Gastrocnemius medialis (tissue), 3 donors: ENCODE data around the genes ZNF93 and ZNF486.

DNA sequence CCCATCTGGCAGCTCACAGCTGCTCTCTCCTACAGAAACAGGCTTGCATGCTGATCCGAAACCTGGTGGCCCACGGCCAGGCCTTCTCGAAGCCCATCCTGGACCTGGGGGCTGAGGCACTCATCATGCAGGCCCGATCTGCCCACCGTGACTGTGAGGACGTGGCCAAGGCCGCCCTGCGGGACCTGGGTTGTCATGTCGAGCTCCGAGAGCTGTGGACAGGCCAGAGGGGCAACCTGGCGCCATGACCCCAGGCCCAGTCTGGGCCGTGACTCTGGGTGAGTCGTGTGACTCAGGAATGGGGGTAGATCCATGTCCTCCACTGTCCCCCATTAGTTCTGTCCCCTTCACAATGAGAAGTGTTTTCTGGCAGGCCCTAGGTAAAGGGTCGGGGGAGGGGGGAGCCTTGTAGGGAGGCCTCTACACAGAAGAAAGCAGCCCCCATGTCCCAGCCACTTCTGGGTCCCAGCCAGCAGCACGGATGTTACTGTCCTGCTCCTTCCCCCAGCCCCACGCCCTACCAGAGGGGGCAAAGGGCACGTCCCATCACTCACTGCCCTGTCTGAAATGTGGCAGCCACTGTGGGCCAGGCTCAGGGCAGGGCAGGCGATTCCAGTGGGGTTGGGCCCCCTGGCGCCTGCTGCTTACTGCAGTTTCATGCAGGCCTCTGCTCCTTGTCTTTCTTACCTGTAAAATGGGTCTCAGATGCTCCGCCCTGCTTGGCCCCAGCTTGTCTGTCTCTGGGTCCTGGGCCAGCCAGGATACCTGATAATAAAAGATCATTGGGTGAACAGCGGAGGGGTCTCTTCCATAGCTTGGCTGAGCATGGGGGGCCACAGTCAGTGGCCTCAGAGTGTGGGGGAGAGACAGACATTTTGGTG, 6.2 kb upstream of the SLC25A42 start:
- PRO-cap = no peak
- RAMPAGE, long total RNA, 3 experiments = no peak in any of the 3 experiments

DNA sequence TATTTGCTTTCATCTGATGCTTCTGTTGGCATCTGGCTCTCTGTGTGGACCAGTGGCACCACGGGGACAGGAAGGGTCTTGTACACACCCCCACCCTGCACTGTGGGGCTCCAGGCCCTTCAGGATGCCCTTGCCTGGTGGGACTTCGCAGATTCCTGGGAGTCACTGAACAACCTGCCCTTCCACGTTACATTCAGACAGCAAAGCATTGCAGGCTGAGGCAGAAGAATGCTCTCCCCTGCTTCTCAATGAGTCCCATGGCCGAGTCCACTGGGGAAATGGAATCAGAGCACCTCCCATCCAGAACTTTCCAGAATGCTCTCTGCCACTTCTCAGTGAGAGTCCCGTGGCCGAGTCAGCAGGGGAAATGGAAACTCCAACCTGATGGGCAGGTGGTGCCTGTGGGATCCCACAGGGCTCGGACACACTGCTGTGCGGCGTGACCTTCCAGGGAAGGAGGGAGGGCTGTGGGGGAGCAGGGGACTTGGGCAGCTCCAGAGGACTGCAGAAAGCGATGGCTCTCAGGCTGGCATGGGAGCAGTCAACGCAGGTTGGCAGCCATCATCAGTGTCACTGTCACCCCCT, 37.0 kb downstream of the SLC25A42 start:
- PRO-cap = no peak
- RAMPAGE, long total RNA, 3 experiments = no peak in any of the 3 experiments

- PRO-cap = no peak
- RAMPAGE, long total RNA, 3 experiments = no peak in any of the 3 experiments
These were observed 1.8 kb downstream of the RFXANK start for GRCh38 chr19:19193781-19194259.

GRCh38 chr19:19202393-19202795, 820 bp downstream of the NR2C2AP start:
- PRO-cap = no peak
- RAMPAGE, long total RNA, 3 experiments = no peak in any of the 3 experiments

GRCh38 chr19:19371102-19371603, 34.3 kb upstream of the GATAD2A start:
- PRO-cap = no peak
- RAMPAGE, long total RNA, 3 experiments = no peak in any of the 3 experiments

GRCh38 chr19:19390107-19390761, 15.2 kb upstream of the GATAD2A start:
- PRO-cap = no peak
- RAMPAGE, long total RNA, 3 experiments = no peak in any of the 3 experiments

DNA sequence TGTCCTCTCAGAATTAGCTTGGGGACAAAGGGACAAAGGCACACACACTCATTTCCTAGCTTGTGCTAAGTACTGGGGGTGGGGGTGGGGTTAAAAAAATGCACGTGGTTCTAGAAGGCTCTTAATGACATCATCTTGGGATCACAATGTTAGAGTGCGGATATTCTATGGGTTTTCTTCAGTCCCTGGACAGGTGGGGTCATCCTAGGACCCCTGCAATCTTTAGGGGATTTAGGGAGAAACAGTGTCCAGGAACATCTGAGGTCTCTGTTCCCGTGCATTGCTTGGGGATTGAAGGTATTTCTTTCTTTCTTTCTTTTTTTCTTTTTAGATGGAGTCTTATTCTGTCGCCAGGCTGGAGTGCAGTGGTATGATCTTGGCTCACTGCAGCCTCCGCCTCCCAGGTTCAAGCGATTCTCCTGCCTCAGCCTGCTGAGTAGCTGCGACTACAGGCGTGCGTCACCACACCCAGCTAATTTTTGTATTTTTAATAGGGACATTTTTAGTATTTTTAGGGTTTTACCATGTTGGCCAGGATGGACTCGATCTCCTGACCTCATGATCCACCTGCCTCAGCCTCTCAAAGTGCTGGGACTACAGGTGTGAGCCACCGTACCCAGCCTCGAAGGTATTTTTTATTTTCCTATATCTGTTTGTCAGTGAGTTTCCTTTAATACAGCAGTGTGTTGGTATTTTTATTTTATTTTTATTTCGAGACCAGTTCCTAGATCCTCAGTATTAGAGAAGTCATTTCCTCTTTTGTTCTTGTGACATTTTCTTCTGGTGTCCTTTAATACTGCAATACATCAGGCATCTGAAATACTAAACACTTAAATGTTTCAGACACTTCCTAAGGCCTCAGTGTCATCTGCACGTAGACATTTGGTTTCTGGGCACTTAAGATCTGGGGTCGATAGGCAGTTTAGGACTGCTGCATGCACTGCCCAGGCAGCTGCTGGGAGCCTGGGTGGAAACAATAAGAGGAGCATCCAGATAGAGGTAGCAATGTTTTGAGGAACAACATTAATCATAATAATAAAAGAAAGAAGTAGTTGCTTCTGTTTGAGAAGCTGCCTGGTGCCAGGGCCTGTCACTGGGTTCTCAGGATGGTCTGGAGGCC, 22.2 kb downstream of the GATAD2A start:
- PRO-cap = no peak
- RAMPAGE, long total RNA, 3 experiments = no peak in any of the 3 experiments

GRCh38 chr19:19490203-19490871, 25.0 kb downstream of the TSSK6 start:
- PRO-cap = no peak
- RAMPAGE, long total RNA, 3 experiments = no peak in any of the 3 experiments

GRCh38 chr19:19546689-19547343, 8.8 kb downstream of the CILP2 start:
- PRO-cap = no peak
- RAMPAGE, long total RNA, 3 experiments = no peak in any of the 3 experiments

DNA sequence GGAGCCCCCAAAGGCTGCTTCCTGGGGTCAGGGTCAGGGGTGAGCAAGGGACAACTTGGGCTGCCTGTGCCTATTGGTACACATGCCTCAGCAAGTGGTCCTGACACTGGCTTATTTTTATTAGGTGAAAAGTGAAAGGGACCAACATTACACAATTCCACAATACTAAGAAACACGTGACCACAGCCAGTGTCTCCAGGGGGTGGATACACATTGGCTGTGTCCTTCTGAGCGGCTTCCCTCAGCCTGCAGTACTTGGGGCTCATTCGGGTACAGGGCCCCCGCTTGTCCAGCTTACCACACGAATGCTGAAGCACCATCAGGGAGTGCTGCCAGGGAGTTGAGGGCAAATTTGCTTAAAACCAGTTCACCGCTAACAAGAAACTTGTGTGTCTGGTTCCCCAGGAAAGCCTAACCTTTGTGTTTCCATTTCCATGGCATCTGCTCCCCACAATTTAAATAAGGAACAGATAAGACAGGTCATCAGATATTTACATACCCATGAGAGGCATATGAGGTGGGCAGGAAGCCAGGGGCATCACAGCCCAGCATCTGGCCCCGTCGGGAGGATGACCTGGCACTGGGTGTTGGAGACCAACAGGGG, 23.3 kb downstream of the PBX4 start:
- PRO-cap = no peak
- RAMPAGE, long total RNA, 3 experiments = no peak in any of the 3 experiments

DNA sequence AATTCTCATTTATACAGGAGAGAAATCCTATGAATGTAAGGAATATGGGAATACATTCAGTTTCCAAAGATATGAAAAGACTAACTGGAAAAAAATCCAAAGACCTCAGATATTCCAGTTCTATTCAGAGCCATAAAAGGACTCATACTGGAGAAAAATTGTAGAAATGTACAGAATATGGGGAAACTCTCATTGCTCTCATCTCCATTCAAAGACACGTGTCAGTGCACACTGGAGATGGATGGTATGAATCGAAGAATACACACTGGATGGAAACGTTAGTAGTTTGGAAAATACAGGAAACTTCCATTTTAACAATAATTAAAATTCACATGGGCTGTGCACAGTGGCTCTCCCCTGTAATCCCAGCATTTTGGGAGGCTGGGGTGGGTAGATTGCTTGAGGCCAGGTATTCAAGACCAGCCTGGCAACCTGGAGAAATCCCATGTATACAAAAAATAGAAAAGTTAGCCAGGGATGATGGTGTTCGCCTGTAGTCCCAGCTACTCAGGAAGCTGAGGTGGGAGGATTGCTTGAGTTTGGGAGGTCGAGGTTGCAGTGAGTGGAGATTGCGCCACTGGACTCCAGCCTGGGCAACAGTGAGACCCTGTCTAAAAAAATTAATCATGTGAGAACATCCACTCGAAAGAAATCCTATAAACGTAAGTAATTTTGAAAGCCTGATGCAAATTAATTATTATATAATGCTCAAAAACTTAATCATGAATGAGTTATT, 12.7 kb downstream of the ZNF101 start:
- PRO-cap = no peak
- RAMPAGE, long total RNA, 3 experiments = no peak in any of the 3 experiments

DNA sequence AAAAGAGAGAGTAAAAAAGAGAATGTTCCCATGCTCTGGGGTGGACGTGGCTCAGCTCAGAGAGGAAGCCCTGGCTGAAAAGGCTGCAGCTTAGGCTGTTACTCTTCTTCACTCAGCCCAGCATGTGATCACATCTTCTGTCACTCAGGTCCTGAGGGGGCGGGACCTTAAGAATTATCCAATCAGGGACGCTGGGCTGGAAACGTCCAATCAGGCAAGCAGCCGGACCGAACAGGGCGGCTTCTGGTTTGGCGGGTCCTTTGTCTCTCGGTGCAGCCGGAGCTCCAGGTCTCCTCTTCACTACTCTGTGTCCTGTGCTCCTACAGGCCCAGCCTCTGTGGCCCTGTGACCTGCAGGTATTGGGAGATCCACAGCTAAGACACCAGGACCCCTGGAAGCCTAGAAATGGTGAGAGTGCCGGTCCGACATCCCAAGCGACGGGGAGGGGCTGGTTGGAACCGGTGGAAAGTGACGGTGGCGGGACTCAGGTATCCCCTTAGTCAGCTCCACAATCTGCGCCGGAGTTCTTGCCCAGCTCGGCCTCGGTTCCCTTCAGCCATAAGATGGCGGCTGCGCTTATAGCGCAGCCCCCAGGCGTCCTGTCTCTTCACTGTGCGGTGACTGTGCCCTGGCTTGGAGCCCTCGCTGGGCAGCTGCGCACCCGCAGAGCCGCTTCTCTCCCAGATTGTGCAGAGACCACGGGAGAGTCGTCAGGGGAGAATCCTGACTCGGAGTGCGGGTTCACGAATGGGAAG, at the start of gene ZNF93:
TSS of gene ZNF93 (plus strand) at position 263 of the 755 bp plus-strand sequence.
- PRO-cap = bidirectional peak, plus-strand start at position 263 of the sequence, minus-strand start at position 114 of the sequence
- RAMPAGE, long total RNA, 3 experiments = start-site peak on the plus strand in 2 of 3 experiments, centred at positions 248 to 300 of the sequence, 12 to 16 reads per replicate

DNA sequence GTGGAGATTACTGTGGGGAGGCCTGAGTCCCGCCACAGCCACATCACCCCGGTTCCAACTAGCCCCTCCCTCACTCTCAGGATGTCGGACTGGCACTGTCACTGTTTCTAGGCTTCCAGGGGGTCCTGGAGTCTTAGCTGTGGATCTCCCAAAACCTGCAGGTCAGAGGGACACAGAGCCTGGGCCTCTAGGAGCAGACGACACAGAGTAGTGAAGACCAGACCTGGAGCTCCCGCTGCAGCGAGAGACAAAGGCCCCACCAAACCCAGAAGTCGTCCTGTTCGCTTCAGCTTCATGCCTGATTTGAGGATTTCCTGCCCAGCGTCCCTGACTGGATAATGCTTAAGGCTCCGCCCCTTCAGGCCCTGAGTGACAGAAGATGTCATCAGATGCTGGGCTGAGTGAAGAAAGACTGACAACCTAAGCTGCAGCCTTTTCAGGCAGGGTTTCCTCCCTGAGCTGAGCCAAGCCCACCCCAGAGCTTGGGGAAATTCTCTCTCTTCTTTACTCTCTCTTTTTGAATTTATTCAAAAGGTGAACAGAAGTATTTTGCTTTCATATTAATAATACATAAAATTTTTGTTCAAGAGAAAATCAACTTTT, 55.9 kb downstream of the ZNF93 start:
- PRO-cap = no peak
- RAMPAGE, long total RNA, 3 experiments = no peak in any of the 3 experiments

GRCh38 chr19:20166839-20167644, at the start of gene ZNF486:
Gene ZNF486 (plus strand): TSS chr19:20167214.
- PRO-cap = unidirectional peak, plus-strand start at chr19:20167214; unidirectional peak, plus-strand start at chr19:20167456
- RAMPAGE, long total RNA, 3 experiments = start-site peak on the plus strand in 1 of 3 experiments, at chr19:20167189-20167214 at its widest, 16 reads per replicate

DNA sequence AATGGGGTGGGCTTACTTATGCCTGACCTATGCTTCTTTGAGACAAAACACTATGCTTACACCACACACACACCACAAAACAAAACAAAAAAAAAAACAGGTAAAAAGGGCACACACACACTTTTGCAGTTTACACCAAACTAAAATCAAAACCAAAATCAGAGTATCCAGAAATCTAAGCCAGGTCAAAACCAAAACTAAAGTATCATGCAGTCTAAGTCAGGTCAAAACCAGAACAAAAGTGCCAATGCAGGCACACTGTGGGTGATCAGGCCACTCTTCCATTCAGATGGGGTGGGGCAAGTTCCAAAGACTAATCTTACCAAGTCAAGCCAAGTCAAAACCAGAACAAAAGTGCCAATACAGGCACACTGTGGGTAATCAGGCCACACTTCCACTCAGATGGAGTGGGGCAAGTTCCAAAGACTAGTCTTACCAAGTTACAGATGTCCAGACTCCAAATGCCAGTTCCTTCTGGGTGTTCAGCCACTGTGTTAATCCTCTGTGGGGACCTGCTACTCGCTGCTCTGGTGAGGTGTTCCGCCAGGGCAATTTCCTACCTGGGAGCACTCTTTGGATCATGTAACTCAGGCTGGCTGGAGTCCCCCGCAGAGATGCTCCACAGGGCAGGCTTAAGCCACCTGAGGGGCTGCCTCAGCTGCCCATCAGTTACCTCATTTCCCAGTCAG, 134.0 kb downstream of the ZNF737 start:
- PRO-cap = no peak
- RAMPAGE, long total RNA, 3 experiments = no peak in any of the 3 experiments

DNA sequence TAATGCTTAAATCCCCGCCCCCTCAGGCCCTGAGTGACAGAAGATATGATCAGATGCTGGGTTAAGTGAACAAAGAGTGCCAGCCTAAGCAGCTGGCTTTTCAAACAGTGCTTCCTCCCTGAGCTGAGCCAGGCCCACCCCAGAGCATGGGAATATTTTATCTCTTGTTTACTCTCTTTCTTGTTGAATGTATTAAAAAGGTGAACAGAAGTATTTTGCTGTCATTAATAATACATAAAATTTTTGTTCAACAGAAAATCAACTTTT, 221 bp upstream of the ZNF737 start:
- PRO-cap = bidirectional peak, plus-strand start at position 72 of the sequence, minus-strand start outside the sequence
- RAMPAGE, long total RNA, 3 experiments = no peak in any of the 3 experiments

- PRO-cap = no peak
- RAMPAGE, long total RNA, 3 experiments = no peak in any of the 3 experiments
These were observed 47.3 kb upstream of the ZNF737 start for GRCh38 chr19:20612818-20613307.

GRCh38 chr19:20747494-20748118, 28.5 kb upstream of the ZNF66 start:
- PRO-cap = no peak
- RAMPAGE, long total RNA, 3 experiments = no peak in any of the 3 experiments

GRCh38 chr19:20749912-20750528, 26.1 kb upstream of the ZNF66 start:
- PRO-cap = no peak
- RAMPAGE, long total RNA, 3 experiments = no peak in any of the 3 experiments

GRCh38 chr19:21494337-21494737, 11.1 kb upstream of the ZNF429 start:
- PRO-cap = no peak
- RAMPAGE, long total RNA, 3 experiments = no peak in any of the 3 experiments